ENCODE measurements around the gene TRAF3.

DNA sequence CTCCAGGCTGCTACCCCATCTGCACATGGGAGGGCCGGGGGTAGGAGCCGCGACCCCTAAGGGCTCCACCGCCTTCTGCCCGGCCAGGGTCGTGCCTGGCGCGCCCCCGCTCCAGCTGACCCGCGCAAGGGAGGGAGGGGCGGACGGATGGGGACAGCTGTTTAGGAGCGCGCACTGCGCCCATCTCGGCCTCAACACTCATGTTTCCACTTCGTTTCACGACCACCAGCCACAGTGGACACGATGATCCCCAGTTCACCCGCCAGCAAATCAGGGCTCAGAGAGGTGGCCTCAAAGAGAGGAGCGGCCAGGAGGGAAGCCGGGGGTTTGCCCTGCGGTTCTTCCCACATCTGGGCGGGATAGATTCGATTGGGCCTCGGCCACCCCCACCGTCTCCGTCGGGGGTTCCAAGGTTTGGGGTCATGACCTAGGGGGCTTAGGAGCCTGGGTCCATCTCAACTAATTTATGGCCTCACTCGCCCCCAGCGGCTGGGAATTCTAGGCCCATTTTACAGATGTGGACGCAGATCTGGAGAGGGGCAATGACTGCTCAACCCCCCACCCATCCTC is 693 bp upstream of the ANKRD9 start:
- RRBS = 5% methylated on average over 5 of the region's 33 CpGs

DNA sequence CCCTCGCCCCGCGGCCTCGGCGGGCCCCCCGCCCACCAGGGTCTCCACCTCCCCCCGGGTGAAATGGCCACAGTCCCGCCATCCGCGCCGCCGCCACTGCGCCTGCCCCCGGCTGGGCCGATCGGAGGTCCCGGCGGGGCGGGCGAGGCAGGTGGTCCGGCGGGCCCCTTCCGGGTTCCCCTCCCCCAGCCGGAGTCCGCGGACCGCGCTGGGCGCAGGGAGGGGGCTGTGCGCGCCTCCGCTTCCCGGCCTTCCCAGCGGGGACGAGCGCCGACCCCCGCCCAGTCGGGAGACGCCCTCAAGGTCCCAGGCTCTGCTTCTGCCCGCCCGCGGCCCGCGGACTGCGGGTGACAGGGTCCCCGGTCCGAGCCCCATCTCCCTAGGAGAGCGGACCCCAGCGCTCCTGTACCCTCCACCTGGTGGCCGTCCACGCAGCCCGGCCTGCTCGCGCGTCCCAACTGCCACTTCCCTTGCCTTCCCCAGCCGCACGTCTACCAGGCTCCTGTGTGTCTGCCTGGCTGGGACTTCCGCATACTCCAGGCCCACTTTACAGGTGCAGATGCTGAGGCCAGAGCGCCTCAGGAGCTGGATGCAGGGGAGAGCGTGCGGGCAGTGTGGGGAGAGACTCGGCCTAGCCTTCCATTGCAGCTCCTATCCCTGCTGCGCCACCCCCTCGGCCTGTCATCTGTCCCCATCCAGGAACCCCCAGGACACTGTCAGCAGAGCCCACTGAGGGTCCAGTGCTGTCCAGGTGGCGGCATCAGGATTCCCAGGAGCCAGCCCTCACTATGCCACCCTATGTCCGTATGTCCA is 7.8 kb upstream of the ANKRD9 start:
- RRBS = 4% methylated on average over 25 of the region's 67 CpGs

DNA sequence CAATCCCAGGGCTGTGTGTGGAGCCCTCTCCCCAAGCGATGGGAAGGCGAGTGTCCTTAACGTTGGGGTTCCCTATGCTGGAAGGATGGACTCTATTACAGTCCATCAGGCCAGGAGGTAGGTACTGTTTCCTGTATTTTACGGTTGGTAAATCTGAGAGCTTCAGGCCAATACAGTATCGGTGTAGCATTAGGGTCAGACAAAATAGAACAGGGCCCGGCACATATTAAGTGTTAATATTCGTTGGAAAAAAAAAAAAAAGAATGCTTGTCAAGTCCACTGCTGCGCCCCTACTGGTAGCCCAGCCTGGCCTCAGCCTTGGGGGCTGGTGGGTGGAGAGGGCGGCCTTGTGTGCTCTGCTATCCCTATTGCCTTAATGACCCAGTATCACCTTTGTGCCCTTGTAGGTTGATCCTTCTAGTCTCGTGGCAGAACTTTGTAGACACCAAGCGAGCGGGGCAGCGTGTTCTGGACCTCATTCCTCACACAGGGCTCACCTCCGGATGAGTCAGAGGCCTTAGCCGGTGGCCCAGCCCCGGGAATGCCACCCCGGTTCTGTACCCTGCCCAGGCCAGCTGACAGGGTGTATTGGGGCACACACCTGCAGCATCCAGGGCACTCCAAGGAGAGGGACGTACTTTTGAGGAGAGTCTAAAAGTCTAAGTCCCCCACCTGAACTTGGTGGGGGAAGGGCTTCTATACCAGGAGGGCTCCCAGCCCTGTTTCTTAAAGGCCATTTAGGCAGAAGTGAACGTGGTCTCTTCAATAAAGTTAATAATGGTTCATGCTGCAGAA is 1.8 kb upstream of the RCOR1 start:
- RRBS = no CpG with 5 or more reads among the region's 19 CpGs

GRCh38 chr14:102592740-102593685 is 564 bp downstream of the RCOR1 start:
- RRBS = 4% methylated on average over 13 of the region's 124 CpGs

DNA sequence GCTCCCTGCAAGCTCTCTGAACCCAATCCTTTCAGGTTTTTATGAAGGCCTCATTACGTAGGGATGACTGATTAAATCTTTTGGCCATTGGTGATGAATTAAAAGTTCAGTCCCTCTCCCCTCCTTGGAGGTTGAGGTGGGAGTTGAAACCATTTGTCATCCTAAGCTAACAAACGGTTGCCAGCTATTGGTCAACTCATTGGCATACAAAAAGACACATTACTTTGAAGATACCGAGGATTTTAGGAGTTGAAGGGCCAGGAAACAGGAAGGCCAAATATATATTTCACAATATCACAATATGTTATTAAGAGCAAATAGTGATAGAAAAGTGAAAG is 24.3 kb downstream of the RCOR1 start:
- RRBS = no CpG with 5 or more reads among the region's 3 CpGs

DNA sequence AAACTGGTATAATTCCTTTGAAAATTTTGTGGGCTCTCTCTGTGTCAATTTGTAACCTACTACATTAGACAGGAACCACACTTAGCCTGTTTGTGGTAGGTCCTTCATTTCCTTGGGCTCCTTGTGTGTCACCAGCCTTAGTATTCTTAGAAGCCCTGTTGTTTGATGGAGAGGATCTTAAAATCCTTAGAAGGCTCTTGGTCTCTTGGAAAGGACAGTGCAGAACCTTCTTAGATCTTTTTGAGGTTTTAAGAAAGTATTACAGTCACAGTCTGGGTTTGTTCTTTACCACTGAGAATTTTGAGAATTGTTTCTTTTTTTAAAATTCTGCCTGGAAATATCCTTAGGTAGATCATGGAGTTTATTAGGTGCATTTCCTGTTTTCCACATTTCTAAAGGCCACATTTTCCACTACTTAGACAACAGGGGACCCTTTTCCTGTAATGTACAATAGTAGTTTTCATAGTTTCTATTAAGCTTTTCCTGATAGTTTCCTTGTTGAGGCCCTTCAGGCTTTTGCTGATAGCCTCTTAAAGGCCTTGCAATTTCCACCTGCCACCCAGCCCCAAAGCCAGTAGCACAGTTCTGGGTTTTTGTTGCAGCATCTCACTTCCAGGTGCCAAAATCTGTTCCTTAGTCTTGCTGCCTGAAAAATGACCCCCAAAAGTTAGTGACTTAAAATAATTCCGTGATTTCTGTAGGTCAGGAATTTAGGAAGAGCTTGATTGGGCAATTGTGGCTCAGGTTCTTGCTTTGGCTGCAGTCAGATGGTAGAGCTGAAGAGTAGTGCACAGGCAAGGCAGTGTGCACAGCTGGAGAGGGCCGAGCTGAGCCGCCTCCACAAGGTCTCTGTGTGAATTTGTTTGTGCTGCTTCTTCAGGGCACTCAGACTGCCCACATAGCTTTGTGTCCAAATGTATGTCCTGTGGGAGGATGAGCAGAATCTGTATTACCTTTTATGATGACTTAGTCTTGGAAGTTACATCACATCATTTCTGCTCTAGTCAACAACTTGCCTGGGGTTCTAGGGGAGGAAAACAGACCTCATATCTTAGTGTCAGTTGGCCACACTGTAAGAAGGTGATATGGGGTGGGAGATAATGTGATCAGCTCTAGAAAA is 53.0 kb downstream of the RCOR1 start:
- RRBS = no CpG with 5 or more reads among the region's 3 CpGs

DNA sequence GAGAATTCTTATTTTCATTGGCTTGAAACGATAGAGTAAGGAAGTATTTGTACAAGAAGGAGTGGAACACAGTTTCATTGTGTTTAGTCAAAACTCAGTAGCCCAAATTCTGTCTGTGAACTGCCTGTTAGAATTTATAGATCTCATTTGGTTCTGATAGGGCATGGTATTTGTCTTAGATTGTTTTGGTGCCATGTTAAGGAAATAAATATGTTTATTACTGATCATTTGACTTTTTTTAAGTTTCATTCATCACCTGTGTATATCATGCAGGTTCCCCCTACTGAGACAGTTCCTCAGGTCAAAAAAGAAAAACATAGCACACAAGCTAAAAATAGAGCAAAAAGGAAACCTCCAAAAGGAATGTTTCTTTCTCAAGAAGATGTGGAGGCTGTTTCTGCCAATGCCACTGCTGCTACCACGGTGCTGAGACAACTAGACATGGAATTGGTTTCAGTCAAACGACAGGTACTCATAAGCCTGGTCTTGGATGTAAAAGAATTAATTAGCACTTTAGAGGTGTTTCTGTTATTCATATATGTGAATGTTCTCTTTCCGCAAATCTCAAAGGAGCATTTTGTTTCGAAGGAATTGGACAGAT is 63.0 kb upstream of the TRAF3 start:
- RRBS = no CpG with 5 or more reads among the region's 5 CpGs

- RRBS = 2% methylated on average over 129 of the region's 181 CpGs
Measured at GRCh38 chr14:102777228-102778250, at the start of gene TRAF3. TRAF3 (plus strand) TSS chr14:102777449.

DNA sequence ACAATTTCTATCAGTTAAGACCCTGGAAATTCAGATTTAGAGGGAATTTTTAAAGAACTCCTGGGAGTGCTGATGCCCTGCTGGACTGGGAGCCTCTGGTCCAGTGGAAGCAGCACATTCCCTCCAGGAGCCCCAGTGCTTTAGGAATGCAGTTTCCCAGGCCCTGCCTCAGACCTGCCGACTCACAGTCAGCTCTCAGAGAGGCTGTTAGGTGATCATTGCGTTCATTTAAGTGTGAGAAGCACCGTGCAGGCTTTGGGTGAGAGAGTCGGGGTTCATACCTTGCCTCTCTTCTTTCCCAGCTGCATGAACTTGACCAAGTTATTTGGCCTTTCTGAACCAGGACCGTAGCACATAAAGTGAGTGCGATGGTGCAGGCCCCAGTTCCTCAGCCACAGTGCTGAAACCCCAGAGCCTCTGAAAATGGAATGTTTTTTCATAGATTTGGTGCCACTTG is 22.9 kb downstream of the TRAF3 start:
- RRBS = no CpG with 5 or more reads among the region's 6 CpGs

DNA sequence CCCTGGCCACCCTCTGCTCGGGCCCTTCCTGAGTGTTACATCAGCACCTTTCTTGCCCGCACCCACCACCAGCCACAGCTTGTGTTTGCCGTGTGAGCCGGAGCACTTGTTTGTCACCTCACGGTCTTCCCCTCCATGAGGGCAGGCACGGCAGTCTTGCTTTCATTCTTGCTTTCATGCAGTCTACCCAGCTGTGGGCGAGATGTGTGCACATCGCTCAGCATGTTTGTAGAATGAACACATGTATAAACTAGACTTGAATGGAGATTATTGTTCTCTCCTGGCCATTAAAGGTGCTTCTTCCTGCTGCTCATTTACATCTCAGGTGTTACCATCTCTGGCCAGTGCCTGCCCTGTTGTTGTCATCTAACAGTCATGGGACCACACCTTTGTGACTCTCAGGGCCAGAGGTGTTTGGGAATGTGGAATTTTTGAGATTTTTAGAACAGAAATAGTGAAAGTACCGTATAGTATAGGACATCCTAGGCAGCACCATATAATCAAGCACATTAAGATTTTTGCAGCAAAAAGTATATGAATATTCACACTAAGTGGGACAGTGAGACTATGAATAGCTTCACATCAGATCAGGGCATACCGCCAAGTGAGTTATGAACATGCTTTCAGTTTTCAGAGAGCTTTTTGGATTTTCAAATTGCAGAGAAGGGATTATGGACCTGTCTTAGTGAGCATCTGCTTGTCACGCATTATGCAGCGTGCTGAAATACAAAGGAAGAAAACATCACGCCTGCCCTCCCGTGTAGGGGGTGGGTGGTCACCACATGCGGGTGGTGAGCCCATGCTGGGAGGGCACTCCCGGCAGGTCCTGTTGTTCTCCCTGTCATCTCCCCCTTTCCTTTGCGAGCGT is 42.3 kb downstream of the TRAF3 start:
- RRBS = no CpG with 5 or more reads among the region's 18 CpGs

DNA sequence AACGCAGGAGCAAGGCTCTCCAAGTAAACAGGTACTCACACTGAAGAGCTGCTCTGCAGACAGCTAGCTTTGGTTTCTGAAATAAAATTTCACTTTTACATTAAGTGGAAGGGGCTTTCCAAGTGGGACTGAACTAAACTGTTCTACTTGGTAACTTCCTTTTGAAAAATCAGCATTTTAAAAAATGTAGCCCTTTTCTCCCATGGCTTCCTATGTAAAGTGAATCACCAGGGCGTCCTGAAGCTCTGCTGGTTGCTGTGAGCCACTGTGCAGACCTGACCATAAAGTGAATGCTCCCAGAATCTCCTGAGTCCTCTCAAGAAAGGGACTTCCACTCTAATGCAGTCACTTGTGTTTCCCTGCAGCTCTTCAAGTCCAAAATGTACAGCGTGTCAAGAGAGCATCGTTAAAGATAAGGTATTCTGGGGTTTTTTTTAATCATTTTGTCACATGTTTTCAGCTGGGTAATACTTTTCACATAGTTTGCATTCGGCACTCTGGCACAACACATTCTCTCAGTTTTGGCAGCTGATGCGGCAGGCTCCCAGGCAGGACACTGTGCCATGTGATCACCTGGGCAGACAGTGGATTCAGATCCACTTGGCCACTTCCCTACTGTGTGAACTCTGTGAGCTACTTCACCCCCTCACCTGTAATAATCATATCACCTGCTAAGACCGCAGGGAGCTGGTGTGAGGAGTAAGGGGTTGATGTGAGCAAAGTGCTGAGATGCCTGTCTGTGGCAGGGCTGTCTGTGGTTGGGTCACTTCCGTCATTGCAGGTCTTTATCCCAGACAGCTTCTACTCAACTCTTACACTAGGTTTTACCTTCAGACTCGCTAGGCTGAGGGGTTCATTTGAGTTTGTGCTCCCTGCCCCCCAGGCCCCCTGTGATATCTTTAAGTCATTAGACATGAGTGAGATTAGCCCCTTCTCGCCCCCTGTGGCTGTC is 50.6 kb upstream of the AMN start:
- RRBS = no CpG with 5 or more reads among the region's 10 CpGs

- RRBS = no CpG with 5 or more reads among the region's 4 CpGs
Measured at GRCh38 chr14:102901675-102902037, 20.8 kb upstream of the AMN start.

GRCh38 chr14:103095223-103095717 is 745 bp downstream of the EXOC3L4 start:
- RRBS = no CpG with 5 or more reads among the region's 8 CpGs

GRCh38 chr14:103109504-103110552 is 13.4 kb upstream of the TNFAIP2 start:
- RRBS = 18% methylated on average over 2 of the region's 36 CpGs

DNA sequence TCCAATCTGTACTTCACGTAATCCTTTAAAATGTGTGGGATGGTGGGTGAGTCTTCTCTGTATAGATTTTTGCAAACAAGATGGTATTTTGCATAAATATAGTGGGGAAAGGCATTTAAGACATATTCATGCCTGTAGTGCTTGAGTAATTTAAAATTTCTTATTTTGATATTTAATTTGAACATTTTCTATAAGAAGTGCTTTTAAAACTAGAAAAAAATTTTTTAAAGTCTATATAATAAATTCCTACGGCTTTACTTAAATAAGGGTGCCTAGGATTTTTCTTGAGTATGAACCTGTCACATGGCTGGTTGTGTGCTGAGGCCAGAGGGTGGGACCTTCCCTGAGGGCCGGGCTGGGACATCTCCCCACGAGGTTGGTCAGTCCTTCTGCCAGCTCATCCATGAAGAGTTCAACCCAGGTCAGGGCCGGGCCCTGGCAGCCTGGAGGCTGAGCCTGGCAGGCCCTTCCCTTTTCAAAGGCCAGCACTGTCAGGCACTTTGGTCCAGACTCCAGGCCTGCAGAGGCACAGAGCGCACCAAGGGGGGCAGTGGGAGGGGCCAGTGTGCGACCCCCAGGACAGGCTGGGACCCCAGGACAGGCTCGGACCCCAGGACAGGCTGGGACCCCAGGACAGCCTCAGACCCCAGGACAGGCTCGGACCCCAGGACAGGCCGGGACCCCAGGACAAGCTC is 31.7 kb downstream of the TNFAIP2 start:
- RRBS = 29% methylated on average over 3 of the region's 10 CpGs

- RRBS = no CpG with 5 or more reads among the region's 2 CpGs
Measured at GRCh38 chr14:103194396-103194595, 71.0 kb downstream of the TNFAIP2 start.

DNA sequence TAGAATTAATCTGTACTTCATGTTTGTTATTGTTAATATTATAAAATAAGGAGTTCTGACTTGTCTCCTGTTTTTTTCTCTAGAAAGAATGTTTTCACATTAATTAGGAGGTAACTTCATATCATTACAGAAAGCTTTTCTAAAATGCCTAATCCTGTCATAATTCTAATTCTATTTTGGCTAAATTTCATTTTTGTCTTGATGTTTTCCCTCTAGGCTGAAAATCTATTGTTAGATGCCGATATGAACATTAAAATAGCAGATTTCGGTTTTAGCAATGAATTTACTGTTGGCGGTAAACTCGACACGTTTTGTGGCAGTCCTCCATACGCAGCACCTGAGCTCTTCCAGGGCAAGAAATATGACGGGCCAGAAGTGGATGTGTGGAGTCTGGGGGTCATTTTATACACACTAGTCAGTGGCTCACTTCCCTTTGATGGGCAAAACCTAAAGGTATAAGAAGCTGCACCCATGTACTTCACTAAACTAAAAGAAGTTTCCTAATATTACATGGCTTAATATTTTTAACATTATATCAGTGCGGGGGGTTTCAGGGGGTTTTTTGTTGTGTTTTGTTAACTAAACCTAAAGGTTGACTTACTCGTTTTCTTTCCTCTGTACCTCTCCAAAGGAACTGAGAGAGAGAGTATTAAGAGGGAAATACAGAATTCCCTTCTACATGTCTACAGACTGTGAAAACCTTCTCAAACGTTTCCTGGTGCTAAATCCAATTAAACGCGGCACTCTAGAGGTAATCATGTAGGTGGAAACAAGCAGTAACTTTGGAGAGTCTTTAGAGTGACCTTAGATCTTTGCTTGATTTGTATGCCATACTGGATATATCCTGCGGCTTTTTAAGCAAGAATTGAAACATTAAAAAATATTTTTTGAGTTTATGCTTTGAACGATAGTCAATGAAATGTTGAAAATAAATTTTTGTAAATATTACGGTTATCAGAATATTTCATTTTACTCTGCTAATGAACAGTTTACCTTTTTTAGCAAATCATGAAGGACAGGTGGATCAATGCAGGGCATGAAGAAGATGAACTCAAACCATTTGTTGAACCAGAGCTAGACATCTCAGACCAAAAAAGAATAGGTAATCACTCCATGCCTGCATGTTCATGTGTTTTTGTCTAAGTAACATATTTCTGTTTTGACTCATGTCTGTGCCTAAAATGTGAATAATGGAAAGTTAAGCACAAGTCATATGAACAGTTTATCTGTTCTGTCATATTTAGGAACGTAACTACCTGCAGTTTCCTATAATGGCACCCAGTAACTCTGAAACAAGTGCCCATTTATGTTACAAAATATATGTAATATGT is 56.8 kb downstream of the CKB start:
- RRBS = no CpG with 5 or more reads among the region's 16 CpGs

DNA sequence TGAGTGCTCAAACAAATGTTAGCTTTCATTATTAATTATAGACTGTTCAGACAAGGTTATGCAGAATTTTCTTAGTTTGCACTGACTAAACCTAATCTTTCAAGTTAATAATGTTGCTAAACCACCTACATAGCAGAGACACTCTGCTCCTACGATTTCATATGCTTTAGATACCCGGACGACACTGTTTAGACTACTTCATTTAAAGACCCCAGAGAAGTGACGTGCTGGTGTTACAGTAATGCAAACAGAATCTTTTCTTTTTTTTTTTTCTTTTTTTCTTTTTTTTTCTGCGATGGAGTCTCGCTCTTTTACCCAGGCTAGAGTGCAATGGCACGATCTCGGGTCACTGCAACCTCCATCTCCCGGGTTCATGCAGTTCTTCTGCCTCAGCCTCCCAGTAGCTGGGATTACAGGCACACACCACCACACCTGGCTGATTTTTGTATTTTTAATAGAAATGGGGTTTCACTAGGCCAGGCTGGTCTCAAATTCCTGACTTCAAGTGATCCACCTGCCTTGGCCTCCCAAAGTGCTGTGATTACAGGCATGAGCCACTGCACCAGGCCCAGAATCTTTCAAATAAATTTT is 38.6 kb downstream of the CKB start:
- RRBS = no CpG with 5 or more reads among the region's 9 CpGs

DNA sequence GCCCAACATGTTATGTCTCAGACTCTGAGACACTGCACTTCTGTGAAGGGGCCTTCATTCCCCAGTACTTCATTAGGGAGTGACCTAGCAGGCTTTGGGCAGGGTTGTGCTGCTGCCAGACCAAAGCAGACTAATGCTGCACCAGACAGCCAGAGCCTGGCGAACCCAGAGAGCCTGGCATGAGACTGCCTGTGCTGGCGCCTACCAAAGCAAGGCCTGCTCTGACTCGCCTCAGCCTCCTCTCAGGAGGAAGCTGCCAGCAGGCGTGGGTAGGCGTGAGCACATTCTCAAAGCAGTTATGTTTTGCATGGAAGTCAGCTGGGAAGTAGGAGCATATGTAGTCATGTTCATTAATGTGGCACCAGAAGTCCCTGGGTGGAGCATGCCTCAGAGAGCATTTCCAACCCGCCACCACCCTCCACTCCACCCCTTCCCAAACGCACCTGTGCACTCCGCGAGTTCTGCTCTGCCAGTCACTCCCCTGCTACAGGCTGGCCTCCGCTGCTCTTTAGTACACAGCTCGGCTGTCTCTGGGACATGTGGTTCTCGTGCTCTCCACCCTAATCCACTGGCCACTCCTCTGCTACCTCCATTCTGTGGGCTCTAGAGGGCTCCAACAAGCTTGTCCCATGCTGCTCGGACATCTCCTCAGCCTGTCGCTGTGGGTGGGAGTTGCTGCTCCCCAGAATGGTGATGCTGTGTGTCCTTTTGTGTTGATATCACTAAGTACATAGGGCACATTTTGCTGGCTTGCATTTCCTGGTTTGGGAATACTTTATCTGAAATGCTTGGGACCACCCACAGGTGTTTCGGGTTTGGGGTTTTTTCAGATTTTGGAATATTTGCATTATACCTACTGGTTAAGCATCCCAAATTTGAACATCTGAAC is 9.5 kb downstream of the CKB start:
- RRBS = no CpG with 5 or more reads among the region's 15 CpGs

- RRBS = no CpG with 5 or more reads among the region's 15 CpGs
Measured at GRCh38 chr14:103561270-103561780, 1.1 kb downstream of the BAG5 start.